ENCODE measurements around the genes C1orf50, CFAP57 and MPL.

GRCh38 chr1:42214562-42214929, 50.0 kb upstream of the GUCA2A start:
- PRO-cap = no peak
- RAMPAGE, long total RNA, 3 experiments = no peak in any of the 3 experiments

GRCh38 chr1:42513057-42513539, 50.0 kb downstream of the CCDC30 start:
- PRO-cap = no peak
- RAMPAGE, long total RNA, 3 experiments = no peak in any of the 3 experiments

GRCh38 chr1:42688530-42689122, 6.4 kb downstream of the YBX1 start:
- PRO-cap = no peak
- RAMPAGE, long total RNA, 3 experiments = no peak in any of the 3 experiments

- PRO-cap = bidirectional peak, plus-strand start at chr1:42767285, minus-strand start at chr1:42766986
- RAMPAGE, long total RNA, 3 experiments = start-site peak on the plus strand in 3 of 3 experiments, at chr1:42767280-42767297 at its widest, 76 to 97 reads per replicate; start-site peak on the minus strand in 3 of 3 experiments, at chr1:42767018-42767035 at its widest, 42 to 63 reads per replicate
These were observed at the start of gene C1orf50 for GRCh38 chr1:42766912-42768046. TSS of gene C1orf50 (plus strand) at chr1:42767249.

- PRO-cap = no peak
- RAMPAGE, long total RNA, 3 experiments = no peak in any of the 3 experiments
These were observed 3.2 kb upstream of the ZNF691 start for GRCh38 chr1:42843056-42843769.

- PRO-cap = no peak
- RAMPAGE, long total RNA, 3 experiments = no peak in any of the 3 experiments
These were observed 35.1 kb downstream of the SLC2A1 start for GRCh38 chr1:42923416-42924055.

GRCh38 chr1:42924379-42925677, 33.8 kb downstream of the SLC2A1 start:
- PRO-cap = bidirectional peak, plus-strand start at chr1:42924460, minus-strand start at chr1:42924342; bidirectional peak, plus-strand start at chr1:42924665, minus-strand start at chr1:42924613
- RAMPAGE, long total RNA, 3 experiments = no peak in any of the 3 experiments

DNA sequence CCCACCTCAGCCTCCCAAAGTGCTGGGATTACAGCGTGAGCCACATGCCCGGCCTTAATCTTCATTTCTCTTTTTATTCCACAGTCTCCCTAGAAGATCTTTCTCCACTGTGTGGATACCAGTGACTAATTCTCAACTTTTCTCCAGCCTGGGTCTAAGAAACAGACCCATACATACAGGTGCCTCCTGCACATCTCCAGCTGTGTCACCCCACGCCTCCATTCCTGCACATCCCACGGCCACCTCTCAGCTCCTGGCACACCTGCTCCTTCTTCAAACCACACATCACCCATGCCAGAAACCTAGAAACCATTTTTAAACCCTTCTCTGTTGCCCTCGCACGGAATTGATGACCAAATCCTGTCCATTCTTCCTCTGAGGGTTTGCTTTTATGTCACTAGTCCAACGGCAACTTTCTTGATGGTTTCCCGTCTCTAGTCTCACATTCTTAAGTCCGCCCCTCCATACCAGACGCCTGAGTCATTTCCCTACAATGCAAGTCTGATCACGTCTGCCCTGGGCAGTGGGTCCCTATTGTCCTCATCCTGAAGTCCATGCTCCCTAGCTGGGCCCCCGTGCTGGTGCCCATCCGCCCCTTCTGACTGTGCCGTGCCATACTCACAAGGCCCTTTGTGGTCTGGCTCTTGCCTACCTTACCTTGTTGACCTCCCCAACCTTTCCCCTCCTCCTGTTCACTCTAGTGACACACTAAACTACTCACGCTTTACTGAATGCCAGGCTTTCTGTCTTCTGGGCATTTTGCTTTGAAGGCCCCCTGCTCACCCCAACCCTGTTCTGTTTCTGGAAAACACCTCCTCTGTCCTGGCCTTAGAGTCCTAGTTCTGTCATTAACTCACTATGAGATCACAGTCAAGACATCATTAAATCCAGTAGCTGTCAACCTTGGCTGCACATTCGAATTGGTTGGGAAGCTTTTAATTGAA, 17.7 kb downstream of the SLC2A1 start:
- PRO-cap = bidirectional peak, plus-strand start at position 534 of the sequence, minus-strand start at position 422 of the sequence
- RAMPAGE, long total RNA, 3 experiments = no peak in any of the 3 experiments

GRCh38 chr1:43069296-43069495, 78.5 kb upstream of the CFAP144 start:
- PRO-cap = no peak
- RAMPAGE, long total RNA, 3 experiments = no peak in any of the 3 experiments

GRCh38 chr1:43069672-43070273, 77.9 kb upstream of the CFAP144 start:
- PRO-cap = no peak
- RAMPAGE, long total RNA, 3 experiments = no peak in any of the 3 experiments

- PRO-cap = no peak
- RAMPAGE, long total RNA, 3 experiments = no peak in any of the 3 experiments
These were observed 26.4 kb upstream of the CFAP144 start for GRCh38 chr1:43121199-43121898.

- PRO-cap = unidirectional peak, minus-strand start at chr1:43172258; unidirectional peak, minus-strand start at chr1:43172279; unidirectional peak, plus-strand start at chr1:43172733
- RAMPAGE, long total RNA, 3 experiments = start-site peak on the minus strand in 3 of 3 experiments, at chr1:43172219-43172312 at its widest, 144 to 234 reads per replicate
These were observed at the start of gene CFAP57 for GRCh38 chr1:43171811-43173040. TSS of gene CFAP57 (plus strand) at chr1:43172330.

GRCh38 chr1:43277511-43278060, 7.8 kb downstream of the C1orf210 start:
- PRO-cap = no peak
- RAMPAGE, long total RNA, 3 experiments = no peak in any of the 3 experiments

DNA sequence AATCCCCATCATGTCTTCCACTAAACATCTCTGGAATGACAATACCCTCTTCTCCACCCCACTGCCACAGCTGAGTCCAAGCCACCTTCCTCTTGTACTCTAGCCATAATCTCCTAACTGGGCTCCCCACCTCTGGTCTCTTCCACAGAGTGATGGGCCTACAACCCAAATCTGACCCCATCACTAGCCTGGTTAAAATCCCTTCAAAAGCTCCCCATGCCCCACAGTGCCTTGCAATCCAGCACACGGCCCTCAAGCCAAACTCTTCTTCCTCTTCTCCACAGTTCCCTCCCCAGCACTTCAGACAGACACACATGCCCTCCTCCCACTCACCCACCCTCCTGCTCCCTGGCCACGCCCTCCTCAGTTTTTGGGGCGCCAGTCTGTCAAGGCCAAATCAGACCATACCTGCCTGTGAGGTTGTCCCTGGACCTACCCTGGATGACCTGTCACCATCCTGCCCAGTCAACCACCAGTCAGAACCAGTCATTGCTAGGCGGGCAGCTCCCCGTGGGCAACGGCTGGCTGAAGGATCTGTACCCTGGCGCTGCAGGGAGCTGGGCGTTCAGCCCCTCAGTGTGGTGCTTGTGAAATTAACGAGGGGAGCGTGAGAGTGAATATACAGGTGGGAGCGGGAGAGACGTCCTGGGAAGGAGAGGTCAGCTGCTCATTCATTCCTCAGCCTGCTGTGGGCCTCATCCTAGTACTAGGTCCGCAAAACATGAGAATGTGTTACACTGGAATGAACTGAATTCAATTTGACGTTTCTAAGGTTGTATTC, 731 bp downstream of the C1orf210 start:
- PRO-cap = no peak
- RAMPAGE, long total RNA, 3 experiments = no peak in any of the 3 experiments

DNA sequence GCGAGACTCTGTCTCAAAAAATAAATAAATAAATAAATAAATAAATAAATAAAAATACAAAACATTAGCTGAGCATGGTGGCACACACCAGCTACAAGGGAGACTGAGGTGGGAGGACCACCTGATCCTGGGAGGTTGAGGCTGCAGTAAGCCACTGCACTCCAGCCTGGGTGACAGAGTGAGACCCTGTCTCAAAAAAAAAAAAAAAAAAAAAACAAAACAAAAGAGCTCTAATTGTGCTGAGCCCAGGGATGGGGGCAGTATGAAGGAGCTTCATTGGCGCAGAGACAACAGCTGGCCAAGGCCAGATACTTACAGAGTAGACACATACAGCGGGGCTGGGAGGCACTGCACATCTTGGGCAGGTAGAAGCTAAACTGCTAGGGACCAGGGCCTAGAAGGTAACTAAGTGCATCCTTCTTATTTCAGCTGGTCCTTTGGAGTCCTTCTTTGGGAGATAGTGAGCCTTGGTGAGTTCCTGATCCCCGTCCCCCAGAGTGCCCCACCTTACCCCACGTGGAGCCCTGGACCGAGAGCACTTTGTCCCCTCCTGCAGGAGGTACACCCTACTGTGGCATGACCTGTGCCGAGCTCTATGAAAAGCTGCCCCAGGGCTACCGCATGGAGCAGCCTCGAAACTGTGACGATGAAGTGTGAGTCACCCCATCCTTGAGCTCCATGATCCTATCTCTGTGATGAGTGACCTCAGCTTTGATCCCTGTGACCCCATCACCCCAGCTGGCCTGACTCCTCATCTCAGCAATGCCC, 16.6 kb upstream of the MPL start:
- PRO-cap = no peak
- RAMPAGE, long total RNA, 3 experiments = no peak in any of the 3 experiments

DNA sequence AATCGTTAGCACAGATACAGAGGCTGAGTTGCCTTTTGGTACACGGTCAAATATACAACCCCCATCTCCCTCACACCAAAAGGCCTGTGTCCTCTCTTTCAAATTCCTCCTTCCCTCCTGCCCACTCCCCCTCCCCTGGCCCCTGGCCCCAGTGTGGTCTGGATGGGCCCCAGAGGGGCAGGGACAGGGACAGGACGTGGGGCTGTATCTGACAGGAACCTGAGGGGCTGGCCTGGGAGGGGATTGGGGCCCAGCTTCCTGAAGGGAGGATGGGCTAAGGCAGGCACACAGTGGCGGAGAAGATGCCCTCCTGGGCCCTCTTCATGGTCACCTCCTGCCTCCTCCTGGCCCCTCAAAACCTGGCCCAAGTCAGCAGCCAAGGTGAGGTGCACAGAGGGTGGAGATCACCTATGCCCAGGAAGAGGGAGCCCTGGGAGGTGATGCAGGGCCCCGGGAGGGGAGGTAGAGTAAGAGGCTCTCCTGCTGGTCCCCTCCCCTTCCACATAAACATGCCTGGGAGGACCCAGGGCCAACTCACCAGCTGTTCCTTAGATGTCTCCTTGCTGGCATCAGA, at the start of gene MPL:
Gene MPL, plus strand, starts transcription at position 272 of the 574 bp plus-strand sequence.
- PRO-cap = no peak
- RAMPAGE, long total RNA, 3 experiments = no peak in any of the 3 experiments

GRCh38 chr1:43373443-43374007, 5.7 kb upstream of the ELOVL1 start:
- PRO-cap = no peak
- RAMPAGE, long total RNA, 3 experiments = no peak in any of the 3 experiments

DNA sequence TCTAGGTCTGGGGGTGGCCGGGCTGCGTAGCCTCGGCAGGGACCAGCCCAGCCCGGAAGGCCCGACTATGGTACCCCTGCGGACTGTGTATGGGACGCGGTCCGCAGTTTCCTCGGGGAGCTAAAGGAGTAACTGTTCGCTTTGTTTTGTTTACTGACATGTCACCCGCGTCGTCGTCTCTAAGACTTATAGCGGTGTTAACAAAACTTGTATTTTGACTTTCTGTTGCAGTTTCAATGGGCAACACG, 300 bp downstream of the SZT2 start:
- PRO-cap = no peak
- RAMPAGE, long total RNA, 3 experiments = no peak in any of the 3 experiments

DNA sequence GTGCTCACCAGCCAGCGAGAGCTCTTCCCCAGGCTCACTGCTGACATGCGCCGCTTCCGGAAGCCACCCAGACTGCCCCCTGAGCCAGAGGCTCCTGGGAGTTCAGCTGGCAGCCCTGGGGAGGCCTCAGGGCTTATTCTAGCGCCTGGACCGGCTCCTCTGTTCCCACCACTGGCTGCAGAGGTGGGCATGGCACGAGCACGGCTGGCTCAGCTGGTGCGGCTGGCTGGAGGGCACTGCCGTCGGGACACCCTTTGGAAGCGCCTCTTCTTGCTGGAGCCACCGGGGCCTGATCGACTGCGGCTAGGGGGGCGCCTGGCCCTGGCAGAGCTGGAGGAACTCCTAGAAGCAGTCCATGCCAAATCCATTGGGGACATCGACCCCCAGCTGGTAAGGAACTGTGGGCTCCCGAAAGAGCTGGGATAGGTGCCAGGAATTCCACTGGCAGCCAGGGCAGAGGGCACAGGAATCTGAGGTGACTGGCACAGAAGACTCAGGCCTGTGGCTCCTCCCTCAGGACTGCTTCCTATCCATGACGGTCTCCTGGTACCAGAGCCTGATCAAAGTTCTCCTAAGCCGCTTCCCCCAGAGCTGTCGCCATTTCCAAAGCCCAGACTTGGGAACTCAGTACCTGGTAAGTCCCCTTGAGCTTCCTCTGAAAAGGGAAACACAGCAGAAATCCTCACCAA, 5.5 kb downstream of the HYI start:
- PRO-cap = no peak
- RAMPAGE, long total RNA, 3 experiments = no peak in any of the 3 experiments

DNA sequence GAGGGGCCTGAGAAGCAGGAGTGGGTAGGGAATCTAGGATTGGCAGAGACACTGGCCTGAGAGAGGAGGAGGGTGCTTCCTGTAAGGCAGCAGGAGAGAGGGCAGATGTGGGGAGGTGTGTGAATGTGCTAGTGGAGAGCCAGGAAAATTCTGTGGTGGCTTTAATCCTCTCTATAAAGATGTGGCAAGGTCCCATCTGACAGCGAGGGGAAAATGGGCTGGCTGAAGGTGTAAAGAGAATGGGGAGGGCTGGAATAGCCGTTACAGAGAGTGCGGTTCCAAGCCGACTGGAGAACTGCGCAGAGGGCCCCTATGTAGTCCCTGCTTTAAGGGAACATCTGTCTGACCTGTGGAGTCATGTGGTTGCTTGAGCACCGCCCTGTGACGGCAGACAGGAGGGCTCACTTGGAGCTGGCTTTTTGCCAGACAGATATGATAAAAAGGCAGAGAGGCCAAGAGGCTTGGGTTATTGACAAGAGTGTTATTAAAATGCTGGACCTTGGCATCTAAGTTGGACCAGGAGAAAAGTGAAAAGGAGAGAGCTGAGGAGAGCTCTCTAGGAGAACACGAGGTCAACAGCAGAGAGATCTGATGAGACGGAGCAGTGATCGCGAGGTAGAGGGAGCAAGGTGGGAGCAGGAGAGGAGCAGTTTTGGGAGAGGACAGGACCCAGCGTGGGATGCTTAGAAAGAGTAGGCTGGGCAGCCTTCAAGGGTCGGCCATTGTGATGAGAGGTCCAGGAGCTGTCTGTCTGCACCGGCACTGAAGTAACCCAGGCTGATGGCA, 5.9 kb upstream of the PTPRF start:
- PRO-cap = no peak
- RAMPAGE, long total RNA, 3 experiments = no peak in any of the 3 experiments